ENCODE results near the gene TNNC2.

DNA sequence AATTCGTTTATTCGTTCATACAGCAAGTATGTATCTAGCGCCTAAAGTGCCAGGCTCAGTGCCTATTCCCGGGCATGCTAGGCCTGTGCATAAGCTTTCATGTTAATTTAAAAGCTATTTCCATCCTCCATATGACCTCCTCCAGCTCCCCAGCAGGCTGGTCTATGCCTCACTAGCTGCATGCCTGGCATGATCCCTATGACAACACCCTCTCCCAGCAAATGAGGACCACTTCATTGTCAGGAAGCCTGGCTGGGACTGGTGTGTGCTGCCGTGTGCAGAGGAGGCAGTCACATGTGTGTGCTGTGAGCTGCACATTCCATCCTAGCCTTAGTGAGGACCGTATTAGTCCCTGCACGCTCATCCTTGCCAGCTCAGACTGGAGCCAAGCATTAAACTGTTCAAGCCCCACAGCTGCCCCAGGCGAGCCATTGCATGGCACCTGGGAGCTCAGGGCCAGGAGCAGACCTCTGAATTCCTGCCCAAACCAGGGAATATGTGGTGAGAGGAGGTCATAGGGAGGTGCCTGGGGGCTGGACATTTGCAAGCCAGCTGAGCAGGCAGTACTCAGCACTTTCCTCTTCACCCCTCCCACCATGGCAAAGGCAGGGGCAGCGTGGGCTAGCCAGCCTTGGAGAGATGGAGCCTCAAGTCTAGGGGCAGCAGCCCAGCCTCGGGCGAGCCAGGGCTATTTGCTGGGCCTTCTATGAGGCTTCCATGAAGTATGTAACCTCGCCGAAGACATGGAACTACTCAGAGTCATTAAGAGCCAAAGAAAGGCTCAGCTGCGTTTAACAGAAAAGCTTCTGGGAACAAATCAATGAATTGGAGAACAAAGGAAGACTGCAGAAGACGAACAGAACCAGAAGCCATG is 8.7 kb upstream of the CCN5 start:
- RRBS: no CpG with 5 or more reads among the region's 15 CpGs

DNA sequence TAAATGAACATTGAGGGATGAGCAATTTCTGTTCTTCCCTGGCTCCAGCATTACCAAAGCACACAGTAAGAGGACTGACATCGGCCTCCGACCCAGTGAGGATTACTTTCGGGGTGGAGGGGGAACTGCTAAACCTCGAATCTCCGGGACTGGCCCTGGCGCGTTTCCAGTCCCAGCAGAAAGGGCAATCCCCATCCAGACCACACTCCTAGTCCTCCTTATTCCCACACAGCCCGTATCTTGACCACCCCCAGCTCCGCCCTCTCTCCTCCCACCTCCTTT is 372 bp upstream of the YWHAB start:
- RRBS: no CpG with 5 or more reads among the region's 9 CpGs

GRCh38 chr20:44911182-44911972 is 1.5 kb downstream of the PABPC1L start:
- RRBS: 19% methylated on average over 6 of the region's 27 CpGs

- RRBS: no CpG with 5 or more reads among the region's 10 CpGs
These were observed 1.2 kb downstream of the TOMM34 start for GRCh38 chr20:44958823-44959646.

DNA sequence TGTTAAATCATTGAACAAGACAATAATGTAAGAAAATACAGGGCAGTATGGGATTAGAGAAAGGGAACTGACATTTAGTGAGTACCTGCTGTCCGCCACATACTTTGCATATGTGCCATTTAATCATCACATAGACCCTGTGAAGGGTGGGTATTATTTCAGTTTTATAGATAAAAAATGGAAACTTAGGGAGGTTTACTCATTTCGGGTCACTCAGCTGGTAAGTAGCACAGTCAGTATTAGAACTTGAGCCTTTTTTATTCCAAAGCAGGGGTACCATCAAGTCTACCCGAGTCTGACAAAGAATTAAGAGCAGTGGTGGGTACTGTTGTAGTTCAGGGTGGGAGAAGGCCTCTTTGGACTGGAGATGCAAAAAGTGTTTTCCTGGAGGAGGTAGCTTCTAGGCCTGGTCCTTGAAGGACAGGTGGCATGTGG is 31.5 kb downstream of the STK4 start:
- RRBS: no CpG with 5 or more reads among the region's 3 CpGs

DNA sequence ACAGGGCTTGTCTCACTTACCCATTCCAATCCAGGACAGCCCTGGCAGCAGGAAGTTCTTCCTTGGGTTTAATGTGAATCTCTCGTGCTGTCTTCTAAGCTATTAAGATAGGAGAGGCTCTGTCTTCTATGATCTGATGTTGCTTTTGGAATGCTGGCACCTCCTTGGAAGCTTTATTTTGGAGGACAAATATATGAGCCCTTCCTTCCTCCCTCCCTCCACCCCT is 1.1 kb upstream of the WFDC5 start:
- RRBS: no CpG with 5 or more reads among the region's 1 CpG

DNA sequence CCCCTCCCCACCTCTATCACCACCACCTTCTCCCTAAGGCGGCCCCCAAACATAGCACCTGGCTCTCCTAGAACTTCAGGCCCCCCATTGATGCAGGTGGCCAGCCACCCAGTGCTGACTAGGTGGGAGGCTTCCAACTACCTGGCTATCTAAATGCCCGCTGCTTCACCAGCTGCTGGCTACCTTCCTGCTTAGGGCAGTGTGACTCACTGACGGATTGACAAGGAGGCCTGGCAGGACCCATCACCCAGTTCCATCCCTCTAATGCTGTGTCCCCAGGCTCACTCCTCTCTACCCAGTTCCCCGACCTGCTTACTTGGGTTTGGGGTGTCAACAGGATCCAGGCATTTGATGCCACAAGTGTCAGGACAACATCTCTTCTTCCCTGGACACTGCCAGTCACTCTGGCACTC is 1.1 kb downstream of the SLPI start:
- RRBS: no CpG with 5 or more reads among the region's 4 CpGs

GRCh38 chr20:45410614-45411534 is 2.8 kb downstream of the DBNDD2 start:
- RRBS: no CpG with 5 or more reads among the region's 13 CpGs

DNA sequence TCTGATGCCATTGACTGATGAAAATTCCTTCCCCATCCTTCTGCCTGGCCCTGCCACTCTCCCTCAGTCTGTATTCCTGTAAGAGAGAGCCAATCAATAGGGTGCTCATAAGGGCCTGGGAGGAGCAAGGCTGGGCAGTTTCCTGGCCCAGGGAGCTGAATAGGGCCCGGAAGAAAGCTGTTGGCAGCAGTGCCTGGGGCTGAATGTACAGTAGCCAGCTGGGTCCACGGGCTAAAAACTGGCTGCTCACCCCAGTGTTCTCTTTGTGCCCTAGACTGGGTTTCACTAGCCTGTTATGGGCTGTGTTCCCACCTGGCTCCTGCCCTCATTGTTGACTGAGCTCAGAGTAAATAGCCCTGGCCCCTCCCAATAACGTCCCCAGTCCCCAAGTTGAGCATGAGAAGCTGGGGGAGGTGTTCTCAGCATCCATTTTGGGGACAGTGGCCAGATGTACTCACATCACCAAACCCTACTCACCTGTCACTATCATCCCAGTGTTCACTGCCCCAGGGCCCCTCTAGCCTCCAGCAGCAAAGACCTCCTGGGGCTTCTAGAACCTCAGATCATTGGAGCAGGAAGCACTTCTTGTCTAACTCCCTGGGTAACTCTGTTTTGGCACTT is 1.6 kb upstream of the WFDC2 start:
- RRBS: no CpG with 5 or more reads among the region's 3 CpGs

DNA sequence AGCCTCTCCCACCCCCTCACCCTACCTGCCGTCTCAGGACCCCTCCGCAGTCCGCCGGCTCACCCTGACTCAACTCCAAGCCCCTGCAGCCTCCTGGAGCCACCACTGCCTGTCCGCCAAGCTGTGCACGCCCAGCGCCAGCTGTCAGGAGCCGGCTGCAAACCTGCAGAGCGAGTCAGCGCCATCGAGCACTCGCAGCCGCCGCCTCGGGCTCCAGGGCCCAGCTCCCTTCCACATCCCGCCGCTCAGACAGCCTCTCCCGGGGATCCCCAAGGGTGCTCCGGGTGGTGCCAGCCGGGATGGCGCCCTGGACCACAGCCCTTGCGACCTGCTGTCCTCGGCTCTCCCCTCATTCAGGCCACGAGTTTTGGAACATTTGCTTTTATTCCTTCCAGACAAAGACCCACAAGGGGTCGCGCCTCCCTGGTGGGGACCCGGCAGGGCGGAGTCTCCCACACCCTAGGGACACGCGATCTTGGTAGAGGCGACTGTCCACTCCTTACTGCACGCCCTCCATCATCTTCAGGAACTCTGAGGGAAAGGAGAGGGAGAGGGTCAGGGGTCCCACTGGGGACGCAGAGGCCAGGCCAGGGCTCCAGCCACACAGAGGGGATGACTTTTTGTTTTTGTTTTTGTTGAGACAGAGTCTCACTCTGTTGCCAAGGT is 4.1 kb downstream of the TNNC2 start:
- RRBS: 10% methylated on average over 10 of the region's 33 CpGs

DNA sequence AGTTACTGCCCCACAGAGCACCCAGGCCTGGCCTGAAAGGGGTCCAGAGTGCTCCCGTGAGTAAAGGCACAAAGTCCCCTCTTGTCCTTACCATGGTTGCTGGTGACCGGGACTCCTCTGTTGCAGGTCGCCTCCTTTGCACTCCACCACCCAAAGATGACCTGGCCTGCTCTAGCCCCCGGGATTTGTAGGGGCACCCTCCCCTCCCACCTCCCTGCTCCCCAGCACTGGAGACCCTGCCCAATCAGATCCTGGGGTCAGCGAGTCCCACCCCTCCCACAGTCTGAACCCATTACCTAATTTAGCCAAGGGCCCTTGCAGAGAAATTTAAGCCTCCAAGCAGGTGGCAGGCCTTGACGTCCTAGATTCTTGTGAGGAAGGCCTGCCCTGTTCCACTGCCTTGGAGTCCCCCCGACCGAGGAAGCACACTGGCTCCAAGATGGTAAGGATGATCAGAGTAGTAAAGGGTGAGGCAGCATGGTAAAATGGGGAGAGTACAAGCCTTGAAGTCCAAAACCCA is at the start of gene TNNC2:
Gene TNNC2, minus strand, starts transcription at position 158 of the 520 bp plus-strand sequence.
- RRBS: 88% methylated on average over 3 of the region's 8 CpGs

- RRBS: 93% methylated on average over 12 of the region's 34 CpGs
These were observed 7.1 kb downstream of the SNX21 start for GRCh38 chr20:45840550-45841233.

GRCh38 chr20:45947097-45947980 is 12.9 kb downstream of the PCIF1 start:
- RRBS: 91% methylated on average over 5 of the region's 30 CpGs

DNA sequence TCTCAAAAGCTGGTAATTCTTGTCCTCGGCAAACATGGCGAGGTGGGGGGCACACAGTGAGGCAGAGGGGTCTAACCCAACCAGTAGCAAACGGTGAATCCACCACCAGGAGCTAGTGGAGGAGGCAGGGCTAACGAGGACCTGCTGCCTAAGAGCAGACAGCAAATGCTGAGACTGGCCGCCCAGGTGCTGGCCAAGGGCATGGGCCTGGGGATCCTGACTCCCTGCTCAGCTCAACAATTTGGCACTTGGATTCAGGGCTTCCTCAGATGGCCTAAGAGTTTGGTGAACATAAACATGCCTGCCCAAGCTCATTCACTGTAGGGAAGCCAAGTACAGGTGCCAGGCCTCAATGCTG is 18.4 kb downstream of the PCIF1 start:
- RRBS: no CpG with 5 or more reads among the region's 5 CpGs

- RRBS: no CpG with 5 or more reads among the region's 3 CpGs
These were observed 4.0 kb upstream of the MMP9 start for GRCh38 chr20:46004604-46005209.

GRCh38 chr20:46021309-46022423 is 7.3 kb upstream of the SLC12A5 start:
- RRBS: 6% methylated on average over 17 of the region's 72 CpGs

DNA sequence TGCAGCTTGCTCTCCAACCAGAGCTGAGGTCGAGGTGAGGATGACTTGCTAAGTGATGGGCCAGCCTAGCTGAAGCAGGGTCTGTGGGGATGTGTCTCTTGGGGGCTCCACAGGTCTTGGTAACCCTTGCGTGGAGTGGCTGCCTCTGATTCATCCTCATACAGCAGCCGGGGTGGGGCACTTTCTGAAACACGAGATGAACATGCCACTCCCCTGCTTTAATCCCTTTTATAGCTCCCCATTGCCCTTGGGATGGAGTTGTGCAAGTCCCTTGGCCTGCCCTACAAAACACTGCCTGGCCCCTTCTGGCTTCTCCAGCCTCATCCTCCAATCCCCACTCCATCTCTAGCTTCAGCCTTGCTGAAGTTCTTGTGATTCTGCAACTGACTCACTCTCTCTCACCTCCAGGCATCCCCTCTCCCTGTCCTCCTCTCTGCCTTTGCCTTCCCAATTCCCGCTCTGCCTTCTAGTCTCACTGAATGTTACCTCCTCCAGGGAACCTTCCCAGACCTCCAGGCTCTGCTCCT is 94.0 kb downstream of the CDH22 start:
- RRBS: no CpG with 5 or more reads among the region's 5 CpGs

GRCh38 chr20:46305381-46306182 is 2.7 kb downstream of the CDH22 start:
- RRBS: 42% methylated on average over 3 of the region's 15 CpGs